ENCODE measurements around a stretch of chr9.

- PRO-cap: no peak
These were observed 123.9 kb downstream of the WNK2 start for GRCh38 chr9:93307569-93308435.

GRCh38 chr9:93476692-93477282 is 23.4 kb upstream of the FAM120AOS start:
- PRO-cap: no peak

DNA sequence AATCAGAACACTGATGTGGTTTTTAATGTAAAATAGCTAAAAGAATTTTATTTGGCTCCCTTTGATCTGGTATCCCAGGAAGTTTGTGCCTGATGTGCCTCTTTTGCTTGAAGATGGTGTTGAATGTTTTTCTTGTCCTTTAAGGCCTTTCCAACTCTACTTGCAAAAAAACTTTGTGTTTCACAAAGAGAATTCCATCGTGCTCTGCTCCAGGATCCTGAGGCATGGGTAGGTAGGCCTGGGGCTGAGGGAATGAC is 53.3 kb upstream of the PHF2 start:
- PRO-cap: no peak

DNA sequence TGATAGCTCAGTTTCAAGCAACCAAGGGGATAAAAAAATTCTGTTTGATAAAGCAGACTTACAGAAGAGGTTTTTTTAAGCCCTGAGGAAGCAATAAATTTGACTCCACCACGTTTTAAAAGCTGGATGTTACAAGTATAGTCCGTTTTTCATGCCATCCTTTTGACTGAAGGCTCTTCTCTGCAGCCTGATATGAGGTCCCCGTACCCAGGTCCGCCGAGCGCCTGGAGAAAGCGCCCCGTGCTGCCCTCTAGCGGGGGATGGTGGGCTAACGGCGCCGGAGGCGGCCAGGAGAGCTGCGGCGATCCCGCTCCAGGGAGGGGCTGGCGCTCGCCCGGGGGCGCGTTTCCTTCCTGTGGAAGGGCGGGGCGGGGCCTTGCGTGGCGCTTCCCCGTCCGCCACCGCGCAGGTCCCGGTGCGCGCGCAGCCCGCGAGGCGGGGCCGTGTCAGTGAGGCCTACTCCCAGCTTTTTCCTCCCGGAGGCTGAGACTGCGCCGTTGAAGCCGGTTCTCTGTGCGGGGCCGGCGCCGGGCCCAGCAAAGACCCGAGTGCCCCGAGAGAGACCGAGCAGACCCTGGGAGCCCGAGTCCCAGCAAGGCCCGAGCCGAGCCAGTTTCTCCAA is 10.0 kb upstream of the PHF2 start:
- PRO-cap: bidirectional peak, plus-strand start at position 486 of the sequence, minus-strand start at position 409 of the sequence

DNA sequence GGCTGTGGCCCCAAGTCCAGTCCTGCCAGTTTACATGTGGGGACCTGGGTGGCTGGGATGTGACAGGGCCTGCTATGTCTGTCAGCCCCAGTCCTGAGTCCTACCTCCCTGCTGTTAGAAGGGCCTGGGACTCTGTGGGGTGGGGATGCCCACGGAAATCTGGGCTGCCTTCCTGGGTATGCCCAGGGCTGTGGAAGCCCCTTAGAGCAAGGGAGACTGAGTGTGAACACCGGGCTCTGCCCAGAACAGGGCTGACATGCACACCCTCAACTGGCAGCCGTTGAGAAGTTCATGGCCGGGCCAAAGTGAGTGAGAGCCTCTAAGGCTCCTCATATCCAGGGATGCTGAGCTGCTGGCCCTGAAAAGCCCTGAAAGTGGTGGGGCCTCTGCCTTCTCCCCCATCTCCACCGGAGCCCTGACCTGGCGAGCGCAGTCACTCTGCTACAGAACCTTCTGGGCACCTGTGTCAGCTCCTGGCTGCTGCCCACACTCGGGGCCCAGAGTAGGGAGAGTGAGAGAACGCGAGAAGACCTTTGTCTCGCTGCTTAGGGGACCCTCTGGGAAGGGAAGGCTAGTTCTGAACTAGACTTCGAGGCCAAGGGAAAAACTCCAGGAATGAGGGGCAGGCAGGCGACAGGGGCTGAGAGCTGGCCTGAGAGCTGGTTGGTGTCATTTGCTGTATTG is 1.9 kb downstream of the PHF2 start:
- PRO-cap: no peak

DNA sequence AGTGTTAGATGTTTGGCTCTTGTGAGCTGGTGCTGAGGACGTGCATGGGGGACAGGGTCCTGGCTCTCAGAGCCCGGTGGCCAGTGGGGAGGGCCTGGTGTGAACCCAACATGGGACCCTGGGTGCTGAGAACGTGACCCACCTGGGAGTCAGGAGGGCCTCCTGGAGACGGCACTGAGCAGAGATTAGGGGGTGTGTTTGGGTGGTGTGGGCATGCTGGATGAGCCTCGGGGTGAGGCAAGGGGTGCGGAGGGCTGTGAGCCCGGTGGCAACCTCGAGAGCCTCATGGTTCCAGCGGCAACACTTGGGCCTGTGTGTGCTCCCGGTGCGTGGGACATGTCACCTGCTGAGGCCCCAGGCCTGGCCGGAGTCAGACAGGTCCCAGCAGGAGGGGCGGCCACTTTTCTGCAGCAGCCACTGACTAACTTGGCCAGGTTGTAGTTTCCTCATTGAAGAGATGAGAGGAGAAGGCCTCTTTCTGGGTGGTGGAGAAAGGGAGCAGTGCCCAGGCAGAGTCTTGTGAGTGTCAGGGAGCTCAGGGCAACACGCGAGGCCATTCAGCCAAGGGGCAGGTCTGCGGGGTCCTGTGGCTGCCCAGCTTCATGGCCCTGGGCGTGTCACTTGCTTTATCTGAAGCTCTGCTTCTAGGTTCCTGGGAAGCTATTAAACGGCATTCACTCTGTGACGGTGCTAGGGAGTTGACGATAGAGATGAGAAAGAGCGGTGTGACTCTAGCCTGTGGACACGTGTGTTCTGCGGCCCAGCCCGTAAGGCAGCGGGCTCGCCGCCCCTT is 87.9 kb downstream of the PHF2 start:
- PRO-cap: no peak

GRCh38 chr9:93665614-93666302 is 89.4 kb downstream of the PHF2 start:
- PRO-cap: no peak

- PRO-cap: no peak
These were observed 6.6 kb upstream of the FBP2 start for GRCh38 chr9:94600155-94600728.

GRCh38 chr9:94630869-94631324 is 8.4 kb downstream of the FBP1 start:
- PRO-cap: no peak

GRCh38 chr9:94643275-94643563 is 3.9 kb upstream of the FBP1 start:
- PRO-cap: no peak

GRCh38 chr9:94801183-94801722 is 74.8 kb downstream of the AOPEP start:
- PRO-cap: no peak

DNA sequence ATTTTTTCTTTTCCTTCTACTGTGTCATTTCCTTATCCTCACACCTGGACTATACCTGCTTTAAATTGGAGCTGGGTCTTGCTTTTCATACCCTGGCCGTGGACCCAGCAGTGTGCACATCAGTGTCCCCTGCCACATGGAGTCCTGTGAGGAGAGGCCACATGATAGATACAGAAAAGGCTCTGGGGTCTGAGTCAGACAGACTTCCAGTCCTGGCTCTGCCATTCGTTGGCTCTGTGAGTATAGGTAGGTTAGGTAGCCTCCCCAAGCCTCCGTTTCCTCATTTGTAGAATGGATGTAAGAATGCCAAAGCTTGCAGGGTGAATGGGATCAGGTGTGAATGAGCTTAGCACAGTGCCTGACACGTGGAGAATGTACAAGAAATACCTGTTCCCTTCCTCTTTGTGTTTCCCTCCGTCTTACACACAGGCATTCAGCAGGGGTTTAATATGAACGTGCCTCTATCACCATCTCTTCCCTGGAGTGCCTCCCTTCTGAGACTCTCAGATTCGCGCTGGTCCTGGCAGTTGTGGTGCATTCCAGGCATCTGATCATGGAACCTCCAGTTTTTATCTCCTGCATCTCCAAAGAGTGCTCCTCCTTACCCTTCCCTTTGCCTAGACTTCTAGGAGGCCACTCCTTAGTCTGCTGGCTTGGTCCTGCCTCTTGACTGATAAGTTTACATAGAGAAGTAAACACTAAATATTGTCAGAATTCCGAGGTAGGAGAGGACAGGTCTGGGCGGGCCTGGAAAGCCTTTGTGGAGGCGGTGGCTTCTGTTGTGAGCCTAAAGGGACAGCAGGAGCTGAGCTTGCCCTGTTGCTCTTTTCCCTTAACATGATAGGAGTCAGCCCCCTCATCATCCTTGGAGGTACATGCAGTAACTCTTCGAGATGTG is 199.3 kb downstream of the AOPEP start:
- PRO-cap: no peak

DNA sequence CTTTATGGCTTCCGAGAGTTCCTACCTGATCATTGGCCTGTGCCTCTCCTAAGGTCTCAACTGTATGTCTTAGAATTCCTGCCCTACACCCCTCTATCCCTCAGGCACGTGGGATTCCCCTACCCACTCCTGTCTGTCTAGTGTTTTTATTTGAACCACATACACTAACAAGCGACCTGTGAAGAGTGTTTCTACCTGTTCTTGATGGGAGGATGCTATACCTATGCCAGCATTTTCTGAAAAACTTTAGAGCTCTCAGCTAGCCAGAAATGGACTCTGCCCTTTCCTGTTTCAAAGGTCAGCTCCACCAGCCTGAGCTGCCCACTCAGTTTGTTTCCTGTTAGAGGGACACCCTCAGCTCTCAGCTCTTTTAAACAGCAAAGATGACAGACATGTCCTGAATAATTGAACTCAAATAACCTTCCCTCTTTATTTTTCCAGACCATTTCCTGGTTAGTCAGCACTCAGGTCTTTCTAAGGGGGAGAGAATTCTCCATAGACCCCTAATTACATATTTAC is 214.8 kb downstream of the AOPEP start:
- PRO-cap: no peak

GRCh38 chr9:94950847-94951440 is 224.4 kb downstream of the AOPEP start:
- PRO-cap: no peak

DNA sequence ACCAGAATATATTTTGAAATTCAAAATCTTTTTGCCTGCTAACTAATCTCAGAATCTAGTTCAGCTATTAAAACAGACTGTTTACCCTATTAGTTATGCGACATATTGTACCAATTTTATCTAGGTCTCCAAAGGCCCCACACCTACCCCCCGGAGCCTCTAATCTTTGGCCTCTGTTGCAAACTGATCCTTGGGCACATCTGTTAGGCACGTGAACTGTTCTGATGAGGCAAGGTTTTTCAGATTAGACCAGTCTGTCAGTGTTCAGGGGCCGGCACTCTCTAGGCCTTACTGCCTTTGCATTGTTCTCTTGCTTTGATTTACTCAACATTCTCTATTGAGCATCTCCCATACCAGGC is 244.9 kb downstream of the AOPEP start:
- PRO-cap: no peak

DNA sequence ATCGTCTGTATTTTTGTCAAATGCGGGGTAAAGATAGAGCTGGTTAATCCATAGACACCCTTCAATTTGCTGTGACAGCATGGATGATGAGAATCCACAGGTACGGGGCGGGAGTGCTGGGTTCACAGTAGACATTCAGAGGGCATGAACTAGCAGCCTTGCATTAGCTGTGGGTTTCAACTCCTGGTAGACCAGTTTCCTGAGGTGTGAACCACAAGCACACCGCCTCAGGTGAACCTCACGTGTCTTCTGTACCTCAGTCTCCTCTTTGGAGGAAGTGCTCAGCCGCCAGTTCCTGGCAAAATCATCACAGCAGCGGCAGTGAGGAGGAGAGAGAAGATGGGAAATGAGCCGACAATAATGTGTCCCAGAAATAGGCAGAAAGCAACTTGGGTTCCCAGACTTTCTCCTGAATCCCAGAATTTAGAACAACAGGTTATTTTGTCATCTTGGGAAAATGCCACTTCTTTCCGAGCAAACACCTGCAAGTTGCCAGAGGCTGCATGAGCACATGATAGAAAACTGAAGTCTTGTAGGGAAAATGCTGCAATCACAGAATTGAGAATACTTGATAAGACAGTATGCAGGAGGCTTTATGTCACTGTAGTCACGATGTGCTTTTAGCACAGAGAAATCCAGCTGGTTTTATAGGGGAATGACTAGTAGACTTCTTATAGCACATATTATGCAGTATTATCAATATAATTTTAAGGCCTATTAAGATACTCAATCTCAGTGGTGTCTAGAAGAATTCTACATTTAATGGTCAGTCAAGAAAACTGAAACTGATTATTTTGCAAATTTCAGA is 258.5 kb downstream of the AOPEP start:
- PRO-cap: no peak

DNA sequence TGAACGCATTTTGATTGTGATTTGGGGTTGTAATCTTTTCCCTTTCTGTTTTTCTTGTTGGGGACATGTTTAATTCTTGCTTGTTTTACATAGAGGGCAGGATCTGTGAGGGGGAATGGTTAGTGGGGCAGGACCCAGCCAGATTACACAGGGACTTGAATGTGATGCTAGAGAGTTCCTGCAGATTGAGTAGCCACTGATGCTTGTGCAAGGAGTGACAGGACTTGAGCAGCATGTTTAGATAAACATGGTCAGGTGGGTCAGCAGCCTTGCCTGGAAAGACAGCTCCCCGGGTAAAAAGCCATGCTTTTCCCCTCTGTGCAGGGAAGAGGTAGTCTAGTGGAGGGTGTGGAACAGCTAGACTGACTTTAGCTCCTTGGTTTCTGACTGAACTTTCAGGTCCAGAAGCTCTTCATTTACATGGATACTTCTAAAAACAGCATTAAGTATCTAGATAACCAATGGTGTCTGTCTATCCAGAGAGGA is 261.2 kb downstream of the AOPEP start:
- PRO-cap: no peak

GRCh38 chr9:94988784-94989094 is 262.2 kb downstream of the AOPEP start:
- PRO-cap: no peak

GRCh38 chr9:95045744-95046316 is 271.7 kb downstream of the FANCC start:
- PRO-cap: no peak

DNA sequence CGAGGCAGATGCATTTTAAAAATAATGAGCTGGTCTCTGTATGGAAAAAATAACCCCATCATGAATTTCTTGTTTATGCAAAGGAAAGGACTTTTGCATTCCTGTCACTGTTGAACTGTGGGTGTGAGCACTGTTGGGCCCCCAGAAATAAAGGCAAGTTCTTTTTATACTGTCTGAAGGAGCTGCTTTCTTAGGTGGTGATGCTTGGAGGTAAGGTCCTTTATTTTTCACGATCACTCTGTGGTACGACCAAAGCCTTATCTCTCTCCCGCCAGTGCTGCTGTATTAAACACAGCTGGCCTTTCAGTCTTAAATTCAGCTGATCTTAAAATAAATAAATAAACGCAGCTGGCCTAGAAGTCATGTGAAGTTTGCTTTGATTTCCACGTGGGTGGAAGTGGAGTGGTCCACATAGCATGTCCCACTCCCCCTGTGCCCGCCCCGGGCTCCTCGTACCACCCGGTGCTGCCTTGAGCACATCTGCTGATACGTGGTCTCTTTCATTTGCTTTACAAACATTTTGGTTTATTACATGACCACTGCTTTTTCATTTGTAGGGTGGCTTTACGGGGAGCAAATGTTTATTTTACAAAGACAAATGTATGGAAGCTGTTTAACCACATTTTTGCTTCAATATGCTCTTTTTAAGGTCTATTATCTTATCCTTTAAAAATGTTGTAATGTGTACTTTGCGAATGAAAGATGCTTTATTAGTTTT is 260.4 kb downstream of the FANCC start:
- PRO-cap: no peak